HCT116 (cell line): Measurements from ENCODE around the genes SPDYE8, TMEM270 and CLIP2.

DNA sequence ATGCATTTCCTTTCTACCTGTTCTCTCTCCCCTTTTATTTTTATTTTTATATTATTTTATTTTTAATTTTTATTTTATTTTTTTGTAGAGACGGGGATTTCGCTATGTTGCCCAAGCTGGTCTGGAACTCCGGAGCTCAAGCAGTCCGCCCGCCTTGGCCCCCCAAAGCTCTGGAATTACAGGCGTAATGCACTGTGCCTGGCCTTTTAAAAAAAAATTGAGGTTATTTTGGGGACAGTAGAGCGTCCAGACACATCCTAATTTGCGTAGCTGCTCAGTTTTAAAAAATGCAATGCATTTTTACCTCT is 23.1 kb downstream of the SPDYE8 start:
- RRBS: no CpG with 5 or more reads among the region's 8 CpGs

- RRBS: no CpG with 5 or more reads among the region's 10 CpGs
Observed at GRCh38 chr7:73029634-73030109, at the start of gene SPDYE8. Gene SPDYE8, minus strand, starts transcription at chr7:73029766.

GRCh38 chr7:73556150-73556505 is 1.4 kb downstream of the BCL7B start:
- RRBS: no CpG with 5 or more reads among the region's 6 CpGs

GRCh38 chr7:73652510-73653189 is 15.0 kb upstream of the VPS37D start:
- RRBS: no CpG with 5 or more reads among the region's 14 CpGs

GRCh38 chr7:73768302-73769493 is 1.4 kb downstream of the CLDN3 start:
- RRBS: no CpG with 5 or more reads among the region's 63 CpGs

- RRBS: 100% methylated on average over 1 of the region's 11 CpGs
Observed at GRCh38 chr7:73860833-73861332, at the start of gene TMEM270. Gene TMEM270, plus strand, starts transcription at chr7:73861159.

DNA sequence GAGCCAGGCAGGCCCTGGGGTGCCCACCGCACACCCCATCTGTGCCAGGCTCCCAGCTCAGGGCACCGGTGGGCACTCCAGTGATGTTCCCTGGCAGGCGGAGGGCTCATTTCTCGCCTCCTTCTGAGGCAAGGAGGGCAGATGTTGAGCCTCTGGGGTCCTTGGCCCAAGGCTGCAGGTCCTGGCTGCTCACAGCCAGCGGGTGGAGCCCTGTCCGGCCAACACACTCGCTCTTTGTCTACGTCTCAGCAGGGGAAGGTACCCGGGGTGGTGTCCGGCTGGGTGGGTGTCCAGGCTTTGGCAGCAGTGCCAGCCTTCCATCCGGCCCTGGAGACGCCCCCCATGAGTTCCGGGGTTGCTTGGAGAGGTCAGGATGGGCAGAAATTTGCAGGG is 42.4 kb upstream of the ELN start:
- RRBS: 85% methylated on average over 2 of the region's 13 CpGs

GRCh38 chr7:74030570-74031200 is 2.7 kb downstream of the ELN start:
- RRBS: no CpG with 5 or more reads among the region's 12 CpGs

- RRBS: no CpG with 5 or more reads among the region's 1 CpG
Observed at GRCh38 chr7:74196745-74197059, 13.1 kb upstream of the LAT2 start.

DNA sequence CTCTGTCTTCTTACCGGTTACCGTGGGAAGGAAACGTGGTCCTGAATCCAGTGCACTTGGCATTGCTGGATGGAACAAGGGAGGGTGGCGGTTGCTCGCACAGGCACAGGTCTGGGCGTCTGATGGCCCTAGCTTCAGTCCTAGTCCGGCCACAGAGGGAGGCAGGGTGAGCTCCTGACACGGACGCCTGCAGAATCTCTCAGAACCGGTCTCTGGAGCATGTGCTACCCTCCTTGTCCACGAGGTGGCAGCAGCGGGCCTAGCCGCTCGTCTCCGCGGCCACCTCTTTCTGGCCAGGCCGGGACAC is 3.3 kb upstream of the LAT2 start:
- RRBS: 1% methylated on average over 9 of the region's 17 CpGs

DNA sequence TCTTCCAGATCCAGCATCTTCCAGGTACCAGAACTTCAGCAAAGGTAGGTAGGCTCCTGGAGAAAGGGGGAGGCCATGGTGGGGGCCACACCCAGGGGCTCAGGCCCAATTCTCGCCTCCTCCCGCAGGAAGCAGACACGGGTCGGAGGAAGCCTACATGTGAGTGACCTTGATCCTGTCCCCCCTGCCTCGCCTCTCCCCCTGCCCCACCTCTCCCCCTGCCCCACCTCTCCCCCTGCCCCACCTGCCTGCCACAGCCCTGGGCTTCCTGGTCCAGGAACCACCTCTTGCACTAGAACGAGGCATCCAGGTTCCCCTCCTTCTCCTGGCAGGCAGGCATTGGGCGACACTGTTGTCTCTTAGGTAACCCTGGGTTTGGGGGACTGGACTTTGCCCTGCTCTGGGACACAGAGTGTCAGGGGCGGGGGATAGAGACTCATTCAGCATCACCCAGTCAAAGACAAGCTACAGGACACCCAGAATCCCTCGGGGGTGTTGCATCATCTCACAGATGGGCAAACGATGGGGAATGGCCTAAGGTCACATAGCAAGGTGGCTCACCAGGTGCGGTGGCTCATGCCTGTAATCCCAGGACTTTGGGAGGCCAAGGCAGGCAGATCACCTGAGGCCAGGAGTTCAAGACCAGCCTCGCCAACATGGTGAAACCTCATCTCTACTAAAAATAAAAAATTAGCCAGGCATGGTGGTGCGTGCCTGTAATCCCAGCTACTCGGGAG is 10.9 kb downstream of the LAT2 start:
- RRBS: no CpG with 5 or more reads among the region's 14 CpGs

GRCh38 chr7:74289066-74289999 is at the start of gene CLIP2:
Gene CLIP2, plus strand, starts transcription at chr7:74289407.
- RRBS: 2% methylated on average over 20 of the region's 99 CpGs

- RRBS: no CpG with 5 or more reads among the region's 13 CpGs
Observed at GRCh38 chr7:74495094-74495728, 41.5 kb downstream of the GTF2IRD1 start.

DNA sequence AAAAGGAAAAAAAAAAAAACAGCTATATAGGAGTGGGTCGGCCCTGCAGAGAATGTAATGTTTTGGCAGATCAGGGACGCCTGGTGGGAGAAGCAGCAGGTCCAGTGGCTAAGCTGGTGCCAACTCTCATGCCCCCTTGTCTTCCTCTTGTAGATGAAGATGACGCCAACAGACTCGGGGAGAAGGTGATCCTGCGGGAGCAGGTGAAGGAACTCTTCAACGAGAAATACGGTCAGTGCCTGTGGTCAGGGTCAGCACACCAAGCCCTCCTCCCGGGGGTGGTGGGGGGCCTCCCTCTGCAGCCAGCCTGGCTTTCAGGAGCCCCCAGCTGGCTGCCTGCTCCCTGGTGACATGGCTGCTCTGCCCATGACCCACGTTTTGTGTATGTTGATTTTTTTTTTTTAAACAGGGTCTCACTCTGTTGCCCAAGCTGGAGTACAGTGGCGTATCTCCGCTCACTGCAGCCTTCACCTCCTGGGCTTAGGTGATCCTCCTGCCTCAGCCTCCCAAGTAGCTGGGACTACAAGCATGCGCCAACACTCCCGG is 67.7 kb upstream of the GTF2I start:
- RRBS: no CpG with 5 or more reads among the region's 13 CpGs

DNA sequence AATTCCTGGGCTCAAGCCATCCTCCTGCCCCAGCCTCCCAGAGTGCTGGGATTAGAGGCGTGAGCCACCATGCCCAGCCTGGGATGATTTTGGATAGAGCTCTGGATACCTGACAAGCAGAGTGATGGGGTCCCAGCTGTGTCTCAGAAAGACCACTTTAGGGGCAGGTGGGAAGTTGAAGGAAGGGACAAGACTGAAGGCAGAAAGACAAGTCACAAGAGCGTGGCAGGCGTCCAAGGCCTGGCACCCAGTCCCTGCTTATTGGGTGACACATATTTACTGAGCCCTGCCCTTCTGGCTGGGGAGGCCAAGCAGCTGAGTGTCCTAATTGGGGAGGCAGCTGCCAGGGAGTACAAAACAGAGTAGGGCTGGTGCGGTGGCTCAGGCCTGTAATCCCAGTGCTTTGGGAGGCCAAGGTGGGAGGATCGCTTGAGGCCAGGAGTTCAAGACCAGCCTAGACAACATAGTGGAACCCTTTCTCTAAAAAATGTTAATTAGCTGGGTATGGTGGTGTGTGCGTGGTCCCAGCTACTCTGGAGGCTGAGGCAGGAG is 53.2 kb upstream of the GTF2I start:
- RRBS: no CpG with 5 or more reads among the region's 6 CpGs

DNA sequence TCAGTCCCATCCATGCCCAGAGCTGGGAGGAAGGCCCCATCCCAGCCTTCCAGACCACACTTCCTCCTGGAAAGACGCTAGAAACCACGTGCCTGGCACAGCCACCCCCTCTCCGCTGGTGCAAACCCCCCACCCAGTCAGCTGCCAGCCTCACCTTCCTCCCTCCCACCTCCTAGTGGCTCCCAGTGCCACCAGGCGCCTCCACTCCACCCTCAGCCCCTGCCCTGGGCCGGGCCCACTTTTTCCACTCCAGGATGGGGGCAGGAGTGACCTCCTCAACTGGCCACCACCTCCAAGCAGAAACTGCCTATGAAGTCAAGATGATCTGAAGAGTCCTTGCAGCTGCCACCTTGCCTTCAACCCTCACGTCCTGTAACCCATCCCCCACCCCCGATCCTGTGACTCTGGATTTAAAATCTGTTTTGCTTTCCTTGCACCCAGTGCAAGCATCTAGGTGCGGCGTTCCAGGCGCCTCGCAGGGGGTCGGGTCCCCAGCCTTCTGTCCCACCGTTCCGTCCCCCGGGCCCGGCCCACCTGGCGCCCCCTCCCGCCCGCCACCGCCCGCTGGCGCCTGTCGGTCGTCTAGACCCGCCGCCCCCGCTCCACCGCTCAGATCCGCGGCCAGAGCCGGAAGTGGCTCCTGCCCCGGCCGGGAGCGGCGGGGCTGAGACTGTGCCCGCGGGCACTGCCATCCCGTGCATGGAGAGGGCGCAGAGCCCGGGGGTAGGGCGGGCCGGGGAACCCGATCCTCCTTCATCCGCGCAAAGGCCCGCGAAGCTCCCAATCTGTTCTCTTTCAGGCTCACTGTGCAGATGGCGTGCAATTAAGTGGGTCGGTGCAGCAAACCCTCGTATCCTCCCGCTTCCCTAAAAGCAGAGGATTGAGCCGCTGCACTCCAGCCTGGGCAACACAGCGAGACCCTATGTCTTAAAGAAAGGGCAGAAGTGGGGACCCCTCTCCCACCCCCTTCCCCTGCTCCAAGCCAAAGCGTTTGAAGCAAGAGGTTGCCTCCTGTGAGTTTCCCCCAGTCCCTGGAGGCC is 51.2 kb upstream of the GTF2I start:
- RRBS: 1% methylated on average over 8 of the region's 54 CpGs

DNA sequence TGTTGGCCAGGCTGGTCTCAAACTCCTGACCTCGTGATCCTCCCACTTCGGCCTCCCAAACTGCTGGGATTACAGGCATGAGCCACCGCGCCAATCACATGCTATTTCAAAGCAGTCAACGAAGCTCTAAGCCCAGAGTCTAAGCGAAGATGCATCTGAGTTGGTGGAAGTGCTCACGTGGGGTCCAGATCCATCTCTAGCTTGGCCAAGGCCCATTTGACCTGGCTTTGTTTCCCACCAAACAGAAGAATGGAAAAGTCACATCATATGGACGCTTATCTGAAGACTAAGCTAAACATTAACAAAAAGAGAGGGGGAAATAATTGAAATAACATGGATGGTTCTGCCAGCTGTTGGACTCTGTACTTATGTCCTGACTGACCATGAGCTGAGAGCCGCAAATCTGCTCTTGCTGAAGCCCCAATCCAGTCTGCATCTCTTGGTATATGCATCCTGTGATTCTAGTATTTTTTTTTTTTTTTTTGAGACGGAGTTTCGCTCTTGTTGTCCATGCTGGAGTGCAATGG is 3.7 kb upstream of the GTF2I start:
- RRBS: no CpG with 5 or more reads among the region's 11 CpGs

DNA sequence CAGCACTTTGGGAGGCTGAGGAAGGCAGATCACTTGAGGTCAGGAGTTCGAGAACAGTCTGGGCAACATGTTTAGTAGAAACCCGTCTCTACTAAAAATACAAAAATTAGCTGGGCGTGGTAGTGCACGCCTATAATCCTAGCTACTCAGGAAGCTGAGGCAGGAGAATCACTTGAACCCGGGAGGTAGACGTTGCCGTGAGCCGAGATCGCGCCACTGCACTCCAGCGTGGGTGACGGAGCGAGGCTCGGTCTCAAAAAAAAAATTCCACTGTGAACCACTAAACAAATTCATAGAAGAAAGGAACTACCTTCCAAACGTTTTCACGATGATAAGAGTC is 1.9 kb upstream of the GTF2I start:
- RRBS: no CpG with 5 or more reads among the region's 16 CpGs

GRCh38 chr7:74700177-74701352 is 43.0 kb downstream of the GTF2I start:
- RRBS: no CpG with 5 or more reads among the region's 22 CpGs

DNA sequence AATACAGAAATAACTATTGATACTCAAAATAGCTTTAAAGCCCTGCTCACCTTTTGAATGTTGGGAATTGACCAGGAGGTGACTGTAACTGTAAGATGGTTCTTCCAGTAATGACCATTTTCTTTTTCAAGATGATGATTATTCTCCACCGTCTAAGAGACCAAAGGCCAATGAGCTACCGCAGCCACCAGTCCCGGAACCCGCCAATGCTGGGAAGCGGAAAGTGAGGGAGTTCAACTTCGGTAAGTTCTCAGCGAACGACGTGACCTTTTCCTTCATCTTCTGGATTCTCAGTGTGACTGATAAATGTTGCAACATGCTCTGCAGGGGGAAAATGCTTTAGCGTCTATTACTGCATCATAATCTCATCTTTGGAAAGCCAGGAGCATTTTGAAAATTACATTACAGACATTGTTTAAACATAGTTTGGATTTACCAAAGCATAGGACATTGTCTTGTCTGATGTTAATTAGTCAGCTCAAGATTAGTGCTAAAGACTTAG is 45.1 kb upstream of the NCF1 start:
- RRBS: no CpG with 5 or more reads among the region's 10 CpGs